CD14-positive monocyte (primary cell): ENCODE results near the genes NUDT14, CRIP2 and TMEM121.

DNA sequence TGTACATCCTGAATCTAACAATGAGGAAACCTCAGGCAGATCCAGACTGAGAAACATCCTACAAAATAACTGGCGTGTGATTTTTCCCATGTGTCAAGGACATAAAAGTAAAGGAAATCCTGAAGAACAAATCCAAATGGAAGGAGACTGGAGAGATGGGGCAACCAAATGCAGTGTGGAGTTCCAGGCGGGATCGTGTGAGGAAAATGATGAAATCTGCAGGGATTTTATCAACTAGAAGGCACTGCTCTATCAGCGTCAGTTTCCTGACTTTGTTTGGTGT, 43.1 kb upstream of the GPR132 start:
- CAGE, long polyA plus RNA, result no peak

GRCh38 chr14:105180847-105181504, at the start of gene NUDT14:
Gene NUDT14, minus strand, starts transcription at chr14:105181312.
- CAGE, long polyA plus RNA, result no peak

DNA sequence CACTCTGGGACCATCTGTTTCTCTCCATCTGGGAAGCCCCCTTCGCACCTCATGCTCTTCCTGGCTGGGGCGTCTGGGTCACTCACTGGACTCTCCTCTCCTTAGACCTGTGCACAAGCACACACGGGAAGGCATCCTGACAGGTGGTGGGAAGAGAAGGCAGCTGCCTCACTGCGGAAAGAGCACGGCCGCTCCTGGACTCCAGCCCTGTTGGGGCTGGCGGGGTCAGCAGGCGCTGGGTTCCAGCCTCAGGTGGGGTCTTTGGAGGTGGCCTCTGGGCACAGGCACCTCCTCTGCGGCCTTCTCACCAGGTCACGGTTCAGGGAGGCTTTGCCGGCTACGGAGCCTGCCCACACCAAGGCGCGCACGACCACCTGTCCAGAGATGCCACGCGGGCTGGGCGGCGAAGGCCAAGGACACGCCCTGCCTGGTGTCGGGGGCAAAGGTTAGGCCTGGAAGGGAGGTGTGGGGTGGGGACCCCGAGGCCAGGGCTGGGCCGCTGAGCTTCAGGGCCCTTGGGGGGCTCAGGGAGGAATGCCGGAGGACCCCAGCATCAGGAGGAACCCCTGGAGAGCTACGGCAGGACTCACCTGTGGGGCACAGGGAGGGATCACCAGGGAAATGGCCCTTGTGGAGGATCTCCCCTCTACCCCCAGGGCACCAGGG, 520 bp upstream of the MTA1 start:
- CAGE, long polyA plus RNA, result no peak

DNA sequence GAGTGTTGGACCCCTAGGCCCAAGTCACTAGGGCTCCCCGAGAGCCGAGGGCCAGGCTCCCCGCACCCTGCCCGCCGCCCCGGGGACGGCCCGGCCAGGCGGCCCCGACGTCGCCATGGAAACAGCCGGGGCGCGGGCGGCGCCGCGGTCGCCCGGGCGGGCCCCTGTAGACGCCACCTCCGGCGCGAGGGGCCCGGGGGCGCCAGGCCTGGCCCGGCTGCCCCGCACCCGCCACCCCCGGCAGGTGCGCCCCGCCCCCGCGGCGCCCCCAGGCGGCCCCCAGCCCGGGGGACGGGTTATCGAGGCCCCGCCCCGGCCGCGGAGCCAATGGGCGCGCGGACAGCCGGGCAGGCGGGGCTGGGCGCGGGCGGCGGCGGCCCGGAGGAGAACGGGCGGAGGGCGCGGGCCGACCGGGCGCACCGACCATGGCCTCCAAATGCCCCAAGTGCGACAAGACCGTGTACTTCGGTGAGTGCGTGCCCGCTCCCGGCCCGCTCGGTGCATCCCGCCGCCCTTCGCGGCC, at the start of gene CRIP2:
TSS of gene CRIP2 (plus strand) at position 384 of the 523 bp plus-strand sequence.
- CAGE, long polyA plus RNA, result no peak

- CAGE, long polyA plus RNA, result no peak
Observed at GRCh38 chr14:105480448-105481720, 5.8 kb upstream of the CRIP1 start.

- CAGE, long polyA plus RNA, result no peak
Observed at GRCh38 chr14:105488254-105488814, 1.6 kb downstream of the CRIP1 start.

DNA sequence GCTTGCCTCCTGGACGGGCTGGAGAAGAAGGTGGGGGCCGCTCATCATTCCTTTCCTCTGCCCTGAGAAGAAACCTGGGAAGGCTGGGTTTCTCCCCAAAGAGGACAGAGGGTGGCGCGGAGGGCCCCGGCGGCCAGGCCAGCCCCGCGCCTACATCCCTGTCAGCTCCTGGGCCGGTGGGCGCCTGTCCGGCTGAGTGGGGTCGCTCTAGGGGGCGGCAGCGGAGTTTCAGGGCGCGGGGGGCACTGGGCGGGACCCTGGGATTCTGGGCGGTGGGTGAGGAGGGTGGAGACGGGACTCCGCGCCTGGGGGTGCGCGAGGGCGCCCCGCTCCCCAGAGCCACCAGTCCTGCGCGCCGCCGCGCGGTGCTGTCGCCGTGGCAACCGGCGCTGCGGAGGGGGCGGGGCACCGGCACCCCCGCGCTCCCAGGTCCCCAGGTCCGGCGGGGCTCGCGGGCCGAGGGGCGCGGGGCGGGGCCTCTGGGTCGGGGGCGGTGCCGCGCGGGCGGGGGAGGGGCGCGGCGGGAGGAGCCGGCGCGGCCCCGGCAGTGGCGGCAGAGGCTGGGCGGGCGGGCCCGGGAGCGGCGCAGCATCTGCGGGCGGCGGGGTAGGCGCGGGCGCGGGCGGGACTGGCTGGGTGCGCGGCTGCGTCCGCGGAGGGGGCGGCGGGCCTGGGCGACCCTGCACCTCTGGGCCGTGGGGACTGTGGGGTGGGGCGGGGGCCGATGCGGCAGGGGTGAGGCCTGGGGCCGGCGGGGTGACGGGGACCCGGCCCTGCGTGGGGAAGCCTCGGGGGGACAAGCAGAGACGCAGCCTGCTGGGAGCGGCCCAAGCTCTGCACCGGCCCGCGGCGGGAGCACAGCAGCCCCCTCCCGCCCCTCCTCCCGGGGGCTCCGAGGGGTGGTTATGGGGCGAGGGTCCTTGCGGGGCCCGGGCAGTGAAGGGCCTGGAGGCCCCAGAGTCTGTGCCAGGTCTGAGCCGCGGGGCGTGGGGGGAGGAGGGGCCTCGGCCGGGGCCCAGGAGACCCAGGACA, at the start of gene TMEM121:
TSS of gene TMEM121 (plus strand) at position 536 of the 1,032 bp plus-strand sequence.
- CAGE, long polyA plus RNA, result no peak

DNA sequence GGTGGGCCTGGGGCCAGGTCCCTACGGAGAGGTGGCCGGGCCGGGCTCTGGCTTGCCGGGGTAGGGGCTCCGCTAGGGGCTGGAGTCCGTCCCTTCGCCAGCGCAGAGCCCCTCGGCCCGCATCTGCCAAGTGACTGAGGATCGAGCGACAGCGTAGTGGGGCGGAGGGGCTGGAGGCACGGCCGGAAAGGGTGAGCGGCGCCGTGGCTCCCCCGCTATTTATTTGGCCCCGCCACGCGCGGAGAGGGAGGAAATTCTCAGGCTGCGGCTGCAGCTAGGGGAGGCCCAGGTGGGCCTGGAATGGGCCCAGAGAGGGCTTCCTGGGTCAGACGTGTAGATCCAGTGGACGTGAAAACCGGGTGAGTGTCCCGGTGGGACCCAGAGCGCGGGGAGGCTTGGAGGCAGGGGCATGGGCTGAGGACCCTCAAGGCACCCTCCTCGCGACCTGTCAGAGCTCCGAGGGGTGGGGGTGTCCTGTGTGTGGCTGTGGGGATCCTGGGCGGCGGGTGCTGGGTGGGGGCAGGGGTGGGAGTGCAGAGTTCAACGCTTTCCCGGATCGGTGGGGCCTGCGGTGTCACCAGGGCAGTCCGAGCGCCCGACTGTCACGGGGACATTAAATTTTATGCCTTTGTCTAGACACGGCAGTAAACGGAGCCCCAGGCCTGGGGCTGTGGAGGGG, 836 bp downstream of the TMEM121 start:
- CAGE, long polyA plus RNA, result no peak

GRCh38 chr14:105529339-105530755, 3.5 kb downstream of the TMEM121 start:
- CAGE, long polyA plus RNA, result no peak

DNA sequence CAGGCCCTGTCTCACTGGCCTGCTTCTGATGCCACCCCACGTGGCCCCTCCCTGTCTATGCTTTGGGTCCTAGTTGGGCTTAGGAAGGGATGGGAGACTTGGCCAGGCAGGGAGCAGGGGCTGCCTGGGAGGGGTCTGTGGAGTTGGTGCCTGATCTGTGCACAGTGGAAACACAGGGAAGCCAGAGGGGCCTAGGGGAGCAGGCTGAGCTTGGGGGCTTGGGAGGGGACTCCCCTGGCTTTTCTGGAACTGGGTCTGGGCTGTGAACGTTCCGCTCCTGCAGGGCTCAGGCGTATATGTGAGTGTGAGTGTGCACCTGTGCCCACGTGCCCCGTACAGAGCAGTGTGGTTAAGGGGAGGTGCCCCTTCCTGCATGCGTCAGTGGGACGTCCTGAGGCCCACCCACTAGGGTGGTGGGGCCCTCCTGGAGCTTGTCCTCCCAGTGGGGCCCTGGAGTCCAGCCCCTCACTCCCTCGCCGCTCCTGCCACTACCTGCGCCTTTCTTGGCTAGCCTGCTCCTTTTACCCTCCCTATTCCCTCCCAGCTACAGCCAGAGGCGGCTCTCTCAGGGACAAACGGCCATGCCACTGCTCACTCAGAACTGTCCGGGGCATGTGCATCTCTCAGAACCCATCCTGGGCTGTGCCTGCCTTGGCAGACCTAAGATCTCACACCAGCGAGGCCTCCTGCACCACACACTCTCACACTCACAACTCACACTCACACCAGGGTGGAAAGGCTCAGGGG, 180.0 kb downstream of the TMEM121 start:
- CAGE, long polyA plus RNA, result no peak

DNA sequence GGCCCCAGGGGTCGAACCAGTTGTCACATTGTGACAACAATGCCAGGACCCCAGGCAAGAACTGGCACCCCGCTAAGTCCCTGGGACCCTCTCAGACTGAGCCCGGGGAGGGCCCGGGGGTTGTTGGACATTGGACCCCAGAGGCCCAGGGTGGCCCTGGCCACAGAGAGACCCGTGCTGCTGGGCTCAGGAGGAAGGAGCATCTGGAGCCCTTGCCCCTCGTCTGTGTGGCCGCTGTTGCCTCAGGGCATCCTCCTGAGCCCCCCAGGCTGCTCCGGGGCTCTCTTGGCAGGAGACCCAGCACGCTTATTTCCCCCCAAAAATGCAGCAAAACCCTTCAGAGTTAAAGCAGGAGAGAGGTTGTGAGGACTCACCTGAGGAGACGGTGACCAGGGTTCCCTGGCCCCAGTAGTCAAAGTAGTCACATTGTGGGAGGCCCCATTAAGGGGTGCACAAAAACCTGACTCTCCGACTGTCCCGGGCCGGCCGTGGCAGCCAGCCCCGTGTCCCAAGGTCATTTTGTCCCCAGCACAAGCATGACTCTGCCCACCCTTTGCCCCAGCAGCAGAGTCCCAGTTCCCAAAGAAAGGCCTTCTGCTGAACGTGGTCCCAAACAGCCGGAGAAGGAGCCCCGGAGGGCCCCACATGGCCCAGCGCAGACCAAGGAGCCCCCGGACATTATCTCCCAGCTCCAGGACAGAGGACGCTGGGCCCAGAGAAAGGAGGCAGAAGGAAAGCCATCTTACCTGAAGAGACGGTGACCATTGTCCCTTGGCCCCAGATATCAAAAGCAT, 337.7 kb downstream of the TMEM121 start:
- CAGE, long polyA plus RNA, result no peak

DNA sequence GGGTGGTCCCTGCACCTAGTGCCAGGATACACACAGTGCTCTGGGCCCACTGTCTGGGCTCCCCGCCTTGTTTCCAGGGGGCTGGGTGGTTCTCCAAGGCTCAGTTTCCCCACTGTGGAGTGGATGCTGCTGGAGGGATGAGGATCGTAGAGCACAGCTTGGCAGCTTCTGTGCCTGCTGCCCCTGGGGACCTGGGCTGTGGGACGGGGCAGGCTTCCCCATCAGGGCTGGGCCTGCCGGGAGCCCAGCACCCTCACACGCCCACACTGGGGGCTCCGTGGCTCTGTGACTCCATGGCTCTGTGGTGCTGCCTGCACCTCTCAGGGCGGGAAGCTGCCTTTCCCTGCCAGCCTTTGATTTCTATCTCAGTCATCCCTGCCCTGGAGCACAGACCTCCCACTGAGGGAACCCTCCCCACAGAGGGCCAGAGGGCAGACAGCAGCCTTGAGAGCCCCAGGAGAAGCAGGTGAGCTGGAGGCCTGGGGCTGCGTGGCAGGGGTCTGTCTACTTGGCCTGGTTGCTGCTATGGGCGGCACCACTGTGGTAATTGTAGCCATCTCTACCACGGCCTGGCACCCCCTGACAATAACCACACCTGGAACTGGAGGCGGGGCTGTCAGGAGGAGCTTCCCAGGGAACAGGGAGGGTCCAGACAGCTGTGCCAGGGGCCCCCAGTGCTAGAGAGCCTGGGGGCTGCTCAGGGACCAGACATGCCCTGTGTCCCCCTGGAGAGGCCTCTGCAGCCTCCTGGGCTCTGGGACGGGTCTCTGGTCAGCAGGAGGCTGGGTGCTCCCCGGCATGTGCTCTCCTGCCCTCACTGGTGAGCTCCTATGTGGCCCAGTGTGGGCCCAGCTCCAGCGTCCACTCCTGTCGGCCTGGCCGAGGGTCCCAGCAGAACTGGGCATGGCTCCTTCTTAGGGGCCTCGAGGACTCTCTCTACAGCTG, 357.2 kb downstream of the TMEM121 start:
- CAGE, long polyA plus RNA, result no peak

GRCh38 chr14:105898493-105899149, 372.2 kb downstream of the TMEM121 start:
- CAGE, long polyA plus RNA, result no peak

GRCh38 chr14:106004840-106005972, 478.8 kb downstream of the TMEM121 start:
- CAGE, long polyA plus RNA, result no peak

DNA sequence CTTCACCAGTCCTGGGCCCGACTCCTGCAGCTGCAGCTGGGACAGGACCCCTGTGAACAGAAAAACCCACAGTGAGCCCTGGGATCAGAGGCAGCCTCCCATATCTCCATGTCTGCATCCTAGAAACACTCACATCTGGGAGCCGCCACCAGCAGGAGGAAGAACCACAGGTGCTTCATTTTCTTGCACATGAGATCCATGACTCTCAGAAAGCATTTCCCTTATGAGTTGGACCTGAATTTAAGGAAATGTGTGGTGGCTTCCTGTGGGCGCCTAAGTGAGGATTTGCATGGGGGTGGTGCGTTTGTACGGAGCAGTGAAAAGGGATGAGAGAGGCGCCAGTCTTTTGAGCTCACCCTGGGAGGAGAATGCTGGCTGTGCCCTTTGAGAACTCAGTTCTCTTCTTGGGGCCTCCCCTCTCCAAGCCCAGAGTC, 895.6 kb downstream of the TMEM121 start:
- CAGE, long polyA plus RNA, result no peak

DNA sequence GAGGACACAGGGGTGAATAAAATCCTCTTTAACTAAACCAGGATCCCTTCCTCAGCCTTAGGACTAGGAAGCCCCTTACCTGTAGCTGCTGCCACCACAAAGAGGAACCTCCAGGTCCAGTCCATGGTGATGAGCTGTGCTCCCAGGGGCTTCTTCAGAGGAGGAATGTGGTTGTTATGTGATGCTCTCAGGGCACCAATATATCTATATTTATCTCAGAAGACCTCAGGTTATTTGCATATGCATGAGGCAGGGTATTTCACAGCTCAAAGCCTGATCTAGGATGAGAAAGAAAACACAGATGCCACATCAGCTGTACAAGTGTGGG, 1188.6 kb downstream of the TMEM121 start:
- CAGE, long polyA plus RNA, result no peak